Ileum (tissue), 1 donor: ENCODE results near the genes TRIM73 and CCL26.

- PRO-cap, result no peak
These were observed 19.4 kb downstream of the GTF2IRD1 start for GRCh38 chr7:74473166-74473538.

DNA sequence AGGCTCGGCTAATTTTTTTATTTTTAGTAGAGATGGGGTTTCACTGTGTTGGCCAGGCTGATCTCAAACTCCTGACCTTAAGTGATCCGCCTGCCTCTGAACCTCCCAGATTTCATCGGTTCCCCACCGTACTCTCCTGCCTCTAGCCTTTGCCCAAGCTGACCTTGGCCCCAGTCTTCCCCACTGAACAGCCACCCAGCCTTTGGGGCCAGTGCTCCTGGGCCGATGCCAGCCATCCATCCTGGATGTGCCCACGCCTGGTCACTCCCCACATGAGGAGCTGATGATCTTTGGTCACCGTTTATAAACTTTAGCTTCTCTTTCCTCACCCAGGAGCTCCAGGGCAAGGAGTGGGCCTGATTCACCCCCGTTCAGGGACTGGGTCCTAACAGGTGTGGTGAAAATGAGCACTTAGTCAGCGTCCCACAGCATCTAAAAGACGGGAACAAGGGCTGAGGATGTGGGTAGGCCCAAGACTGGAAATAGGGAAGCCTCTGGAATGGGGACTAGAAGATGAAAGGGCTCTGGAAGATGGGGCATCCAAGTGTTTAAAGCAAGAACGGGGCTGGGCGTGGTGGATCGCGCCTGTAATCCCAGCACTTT is 22.9 kb downstream of the GTF2IRD1 start:
- PRO-cap, result no peak

DNA sequence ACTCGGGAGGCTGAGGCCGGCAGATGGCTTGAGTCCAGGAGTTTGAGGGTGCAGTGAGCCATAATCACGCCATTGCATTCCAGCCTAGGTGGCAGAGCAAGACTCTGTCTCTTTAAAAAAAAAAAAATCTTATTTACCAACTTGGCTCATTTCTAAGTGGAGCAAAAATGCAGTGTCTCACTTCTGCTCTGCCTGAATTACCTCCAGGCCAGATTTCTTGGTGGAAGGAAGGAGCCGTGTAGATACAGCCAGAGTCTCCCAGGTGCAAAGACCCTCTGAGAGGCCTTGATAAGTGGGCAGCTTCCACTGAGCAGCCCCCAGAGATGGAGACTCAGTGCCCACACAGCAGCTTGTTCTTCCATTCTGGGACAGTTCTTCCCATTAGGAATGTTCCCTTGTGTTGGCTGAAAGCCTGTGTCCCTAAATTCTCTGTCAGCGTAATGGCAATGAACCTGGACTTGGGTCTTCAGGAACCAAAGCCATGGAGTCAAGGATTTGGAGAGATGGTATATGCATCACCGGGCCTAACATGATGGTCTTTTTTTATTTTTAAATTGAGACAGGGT is 30.1 kb downstream of the GTF2IRD1 start:
- PRO-cap, result no peak

- PRO-cap, result unidirectional peak, minus-strand start at chr7:74492771
These were observed 38.9 kb downstream of the GTF2IRD1 start for GRCh38 chr7:74492696-74492895.

DNA sequence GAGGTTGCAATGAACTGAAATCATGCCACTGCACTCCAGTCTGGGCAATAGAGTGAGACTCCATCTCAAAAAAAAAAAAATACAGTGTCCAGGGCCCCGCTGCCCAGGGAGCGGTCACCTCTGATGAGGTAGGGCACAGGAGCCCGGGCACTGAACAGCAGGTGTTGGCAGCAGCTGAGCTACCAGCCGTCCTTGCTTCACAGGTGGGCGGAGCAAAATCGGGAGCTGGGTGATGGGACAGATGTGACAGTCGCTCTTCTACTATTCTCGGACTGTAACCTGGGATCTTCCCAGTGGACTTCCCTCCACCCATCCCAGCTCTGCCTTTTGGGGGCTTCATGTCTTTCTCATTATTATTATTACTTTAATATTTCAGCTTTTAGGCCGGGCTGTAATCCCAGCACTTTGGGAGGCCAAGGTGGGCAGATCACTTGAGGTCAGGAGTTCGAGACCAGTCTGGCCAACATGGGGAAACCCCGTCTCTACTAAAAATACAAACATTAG is 49.4 kb downstream of the GTF2IRD1 start:
- PRO-cap, result no peak

DNA sequence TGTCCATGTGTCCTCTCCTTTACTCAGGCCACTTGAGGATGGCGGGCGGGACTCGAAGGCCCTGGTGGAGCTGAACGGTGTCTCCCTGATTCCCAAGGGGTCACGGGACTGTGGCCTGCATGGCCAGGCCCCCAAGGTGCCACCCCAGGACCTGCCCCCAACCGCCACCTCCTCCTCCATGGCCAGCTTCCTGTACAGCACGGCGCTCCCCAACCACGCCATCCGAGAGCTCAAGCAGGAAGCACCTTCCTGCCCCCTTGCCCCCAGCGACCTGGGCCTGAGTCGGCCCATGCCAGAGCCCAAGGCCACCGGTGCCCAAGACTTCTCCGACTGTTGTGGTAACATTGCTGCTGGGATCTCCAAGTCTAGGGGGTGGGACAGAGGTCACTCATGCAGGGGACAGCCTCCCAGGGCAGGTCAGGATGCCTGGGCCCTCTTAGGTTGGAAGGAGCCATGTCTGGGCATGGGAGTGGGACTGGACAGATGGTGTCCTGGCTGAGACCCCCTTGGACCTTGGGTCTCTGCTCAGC is 65.7 kb downstream of the GTF2IRD1 start:
- PRO-cap, result no peak

DNA sequence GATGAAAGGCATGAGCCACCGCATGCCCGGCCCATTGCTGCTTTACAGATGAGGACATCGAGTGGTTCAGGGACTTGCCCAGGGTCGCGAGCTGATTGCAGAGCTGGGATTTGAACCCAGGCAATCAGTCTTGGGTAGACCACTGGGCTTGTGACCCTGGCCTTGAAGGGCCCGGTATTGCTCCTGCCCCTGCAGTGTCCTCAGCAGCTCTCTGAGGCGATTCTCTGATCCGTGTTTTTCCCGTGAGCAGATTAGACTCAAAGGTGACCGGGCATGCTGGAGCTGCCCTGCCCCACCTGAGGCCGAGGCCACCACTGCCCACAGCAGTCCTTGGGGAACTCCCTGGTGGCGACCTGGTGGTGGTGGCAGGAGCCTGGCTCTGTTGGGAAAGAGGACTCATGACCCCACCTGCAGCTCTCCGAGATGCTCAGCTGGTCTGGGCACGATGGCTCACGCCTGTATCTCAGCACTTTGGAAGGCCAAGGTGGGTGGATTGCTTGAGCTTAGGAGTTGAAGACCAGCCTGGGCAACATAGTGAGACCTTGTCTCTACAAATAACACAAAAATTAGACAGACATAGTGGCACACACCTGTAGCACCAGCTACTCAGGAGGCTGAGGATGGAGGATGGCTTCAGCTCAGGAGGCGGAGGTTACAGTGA is 76.1 kb upstream of the GTF2I start:
- PRO-cap, result unidirectional peak, minus-strand start at position 213 of the sequence

DNA sequence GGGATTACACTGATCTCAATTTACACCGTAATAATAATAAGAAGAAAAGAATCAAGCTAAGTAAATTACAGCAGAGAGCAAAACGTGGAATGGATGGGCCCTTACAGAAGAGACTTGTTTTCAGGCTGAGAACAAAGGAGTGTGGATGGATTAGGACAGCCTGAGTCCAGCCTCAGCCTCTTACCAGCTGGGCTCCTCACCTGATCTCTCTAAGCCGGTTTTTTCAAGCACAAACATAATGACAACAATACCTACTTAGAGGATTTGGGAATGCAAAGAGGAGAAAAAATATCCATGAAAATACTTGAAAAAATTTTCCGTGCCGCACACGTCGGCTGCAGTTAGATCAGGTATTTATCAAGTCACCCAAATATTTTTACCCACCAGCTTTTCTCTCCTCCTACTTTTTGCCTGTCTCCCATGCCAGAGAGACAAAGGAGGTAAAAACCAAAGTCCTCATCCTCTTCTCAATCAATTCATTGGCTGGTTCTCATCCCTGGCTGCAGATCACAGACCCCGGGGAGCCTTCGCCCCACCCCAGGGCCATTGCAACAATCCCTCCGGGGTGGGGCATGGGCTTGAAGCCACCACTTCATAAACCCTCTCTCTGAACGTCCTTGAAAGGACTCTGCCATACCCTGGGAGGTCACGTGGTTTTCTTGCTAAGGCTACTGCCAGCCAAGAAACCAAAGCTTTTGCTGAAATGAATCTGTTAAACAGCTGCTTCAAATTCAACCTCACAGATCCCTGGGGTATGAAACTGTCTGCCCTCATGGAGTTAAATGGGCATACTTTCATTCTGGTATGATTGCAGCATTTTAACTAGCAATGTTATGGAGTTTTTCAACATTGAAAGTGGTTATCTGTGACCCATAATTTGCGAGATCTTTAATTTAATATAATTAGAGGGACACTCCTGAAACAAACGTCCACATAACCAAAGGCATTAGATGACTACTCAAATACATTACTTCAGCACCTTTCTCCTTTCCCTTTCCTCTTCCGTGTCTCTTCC is 29.6 kb upstream of the GTF2I start:
- PRO-cap, result no peak

DNA sequence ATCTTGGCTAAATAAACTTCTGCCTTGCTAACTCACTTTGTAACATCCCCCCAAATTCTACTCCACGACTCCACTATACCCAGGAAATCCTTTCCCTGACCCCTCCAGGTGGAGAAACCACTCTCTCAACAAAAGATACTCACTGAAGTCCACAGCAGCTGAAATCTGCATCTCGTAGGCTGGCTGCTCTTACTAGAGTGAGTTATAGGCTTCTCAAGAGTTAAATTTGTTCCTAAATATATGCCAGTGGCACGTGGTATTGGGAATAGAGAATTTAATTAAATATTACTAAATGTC is 1.6 kb upstream of the GTF2I start:
- PRO-cap, result no peak

DNA sequence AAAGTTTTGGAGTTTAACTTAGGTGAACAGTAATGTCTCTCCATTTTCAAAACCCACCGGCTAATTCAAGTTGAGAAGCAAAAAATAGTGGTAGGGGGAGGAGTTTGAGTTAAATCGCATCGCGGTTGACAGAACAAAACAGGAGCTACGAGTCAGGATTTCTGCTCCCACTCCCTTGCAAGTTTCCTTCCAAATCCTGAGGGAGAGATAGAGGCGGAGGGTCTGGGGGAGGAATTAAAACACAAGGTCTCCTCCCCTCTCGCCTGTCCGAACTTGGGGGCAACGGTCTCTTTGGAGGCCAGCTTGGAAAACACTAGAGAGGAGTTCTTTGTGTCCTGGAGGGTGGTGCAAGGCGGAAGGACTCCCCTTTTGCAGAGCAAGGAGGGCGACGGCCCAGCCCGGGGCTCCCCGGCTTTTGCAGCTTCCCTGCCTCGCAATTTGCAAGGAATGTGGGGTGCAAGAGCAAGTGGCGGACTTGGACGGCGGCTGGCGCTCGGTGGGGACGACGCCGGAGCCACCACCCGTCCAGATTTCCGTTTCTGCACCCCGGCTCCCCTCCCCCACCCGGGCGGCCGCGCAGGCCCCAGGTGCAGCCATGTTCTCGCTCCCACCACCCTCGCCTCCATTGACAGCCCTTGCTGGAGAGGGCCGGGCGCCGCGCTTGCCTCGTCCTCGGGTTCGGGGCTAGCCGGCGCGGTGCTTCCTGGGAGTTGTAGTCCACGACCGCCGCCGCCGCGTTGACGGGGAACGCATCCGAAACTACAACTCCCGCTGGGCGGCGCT is 492 bp upstream of the GTF2I start:
- PRO-cap, result bidirectional peak, plus-strand start outside the sequence, minus-strand start at position 627 of the sequence

DNA sequence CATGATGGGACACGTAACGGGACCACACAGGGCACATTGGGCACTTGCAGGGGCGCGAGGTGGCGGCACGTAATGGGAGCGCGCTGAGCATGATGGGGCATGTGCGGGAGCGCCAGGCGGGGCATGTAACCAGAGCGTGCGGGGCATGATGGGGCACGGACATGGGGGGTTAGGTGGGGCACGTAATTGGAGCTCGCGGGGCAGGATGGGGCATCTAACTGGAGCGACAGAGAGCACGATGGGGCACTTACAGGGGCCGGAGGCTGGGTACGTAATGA is at the start of gene TRIM73:
Gene TRIM73 (plus strand): TSS at position 86 of the 278 bp plus-strand sequence.
- PRO-cap, result no peak

- PRO-cap, result no peak
These were observed 33.7 kb downstream of the SPDYE5 start for GRCh38 chr7:75525690-75526282.

DNA sequence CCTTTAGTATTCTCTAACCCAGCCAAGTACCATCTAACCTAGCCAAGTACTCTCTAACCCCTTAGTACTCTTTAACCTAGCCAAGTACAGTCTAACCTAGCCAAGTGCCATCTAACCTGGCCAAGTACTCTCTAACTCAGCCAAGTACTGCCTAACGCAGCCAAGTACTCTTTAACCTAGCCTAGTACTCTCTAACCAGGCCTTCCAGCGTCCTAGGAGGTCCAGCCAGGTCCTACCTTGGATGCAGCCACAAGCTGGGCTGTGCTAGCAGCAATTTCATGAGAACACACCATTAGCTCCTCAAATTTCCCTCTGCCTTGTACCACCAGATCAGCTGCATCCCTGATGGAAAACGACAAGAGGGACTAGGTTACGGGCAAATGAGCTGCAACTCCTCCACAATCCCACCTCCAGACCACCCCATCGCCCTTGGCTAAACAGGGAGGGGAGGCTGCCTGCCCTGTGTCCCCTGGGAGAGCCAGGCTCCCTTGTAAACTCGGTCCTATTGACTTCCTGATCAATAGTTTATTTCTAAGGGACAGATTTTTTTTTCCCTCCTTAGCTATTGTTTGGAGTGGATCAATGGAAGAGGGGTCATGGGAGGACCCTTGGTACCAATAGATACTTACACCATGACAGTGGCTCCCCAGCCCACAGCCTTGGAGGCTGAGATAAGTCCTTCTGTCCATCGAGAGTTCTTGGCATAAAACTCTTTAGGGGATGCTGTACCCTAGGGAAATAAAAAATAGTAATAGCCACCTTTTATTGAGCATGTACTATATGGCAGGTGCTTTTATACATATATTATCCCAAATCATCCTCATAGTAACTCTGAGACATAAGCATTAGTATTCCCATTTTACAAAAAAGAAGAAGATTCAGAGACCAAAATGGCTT is 52.6 kb downstream of the SPDYE5 start:
- PRO-cap, result no peak

GRCh38 chr7:75649288-75650160 is 89.2 kb downstream of the HIP1 start:
- PRO-cap, result no peak

DNA sequence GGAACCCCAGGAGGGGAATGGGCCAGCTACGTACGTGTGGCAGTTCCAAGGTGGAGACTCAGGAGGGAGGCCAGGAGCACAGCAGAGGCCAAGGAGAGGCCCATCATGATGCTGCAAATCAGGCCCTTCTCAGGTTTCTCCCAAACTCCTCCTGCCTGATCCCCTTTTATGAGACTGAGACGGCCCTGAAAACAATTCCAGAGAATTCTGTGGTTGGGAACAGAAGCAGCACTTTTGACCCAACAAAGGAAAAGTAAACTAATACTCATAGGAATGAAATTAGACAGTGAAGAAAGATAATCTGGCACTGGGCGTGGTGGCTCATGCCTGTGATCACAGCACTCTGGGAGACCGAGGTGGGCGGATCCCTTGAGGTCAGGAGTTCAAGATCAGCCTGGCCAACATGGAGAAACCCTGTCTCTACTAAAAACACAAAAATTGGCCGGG is at the start of gene CCL26:
Gene CCL26 (minus strand): TSS at position 142 of the 447 bp plus-strand sequence.
- PRO-cap, result no peak

DNA sequence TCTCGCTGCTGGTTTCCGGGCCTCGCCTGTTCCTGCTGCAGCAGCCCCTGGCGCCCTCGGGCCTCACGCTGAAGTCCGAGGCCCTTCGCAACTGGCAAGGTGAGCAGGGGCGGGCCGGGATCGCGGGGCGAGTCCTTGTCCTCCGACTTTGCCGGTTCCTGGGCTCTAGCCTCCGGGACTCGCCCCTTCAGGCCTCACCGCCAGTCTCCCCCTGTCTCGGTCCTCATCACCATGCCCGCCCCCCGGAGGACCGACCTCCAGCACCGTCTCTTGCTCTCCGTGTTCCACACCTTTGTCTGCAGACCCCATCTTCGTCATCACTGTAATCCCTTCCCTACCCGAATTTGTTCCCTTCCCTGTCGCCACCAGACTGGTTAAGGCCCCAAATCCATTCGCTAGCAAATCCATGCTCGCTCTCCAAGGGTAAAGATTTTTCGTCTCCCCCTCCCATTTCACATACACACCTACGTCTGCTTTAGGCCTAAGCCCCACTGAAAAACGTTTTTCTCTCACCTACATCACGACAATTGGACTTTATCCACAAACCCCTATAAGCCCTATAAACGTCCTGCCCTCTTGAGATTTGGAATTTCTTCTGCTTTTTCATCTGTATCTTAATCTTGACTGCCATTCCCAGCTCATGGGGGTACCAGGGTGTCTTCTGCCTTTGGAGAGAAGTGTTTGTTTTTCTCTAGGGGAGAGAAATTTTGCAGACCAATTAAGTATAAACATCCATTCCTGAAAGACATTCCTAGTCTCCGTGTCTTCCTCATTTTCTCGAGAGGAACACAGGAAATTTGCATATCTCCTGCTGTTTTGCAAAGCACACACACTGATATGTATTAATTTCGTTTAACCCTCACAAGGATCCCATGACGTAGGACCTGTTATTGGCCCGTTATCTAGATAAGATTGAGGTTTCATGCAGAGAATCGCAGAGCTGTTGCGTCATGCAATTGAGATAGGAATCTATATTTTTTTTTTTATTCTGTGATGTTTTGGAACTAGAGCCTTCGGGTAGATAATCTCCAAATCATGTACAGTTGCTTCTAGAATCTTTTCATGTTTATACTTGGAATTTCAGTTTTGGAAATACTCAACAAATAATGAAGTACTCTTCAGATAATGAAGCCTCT is 696 bp downstream of the RHBDD2 start:
- PRO-cap, result no peak

DNA sequence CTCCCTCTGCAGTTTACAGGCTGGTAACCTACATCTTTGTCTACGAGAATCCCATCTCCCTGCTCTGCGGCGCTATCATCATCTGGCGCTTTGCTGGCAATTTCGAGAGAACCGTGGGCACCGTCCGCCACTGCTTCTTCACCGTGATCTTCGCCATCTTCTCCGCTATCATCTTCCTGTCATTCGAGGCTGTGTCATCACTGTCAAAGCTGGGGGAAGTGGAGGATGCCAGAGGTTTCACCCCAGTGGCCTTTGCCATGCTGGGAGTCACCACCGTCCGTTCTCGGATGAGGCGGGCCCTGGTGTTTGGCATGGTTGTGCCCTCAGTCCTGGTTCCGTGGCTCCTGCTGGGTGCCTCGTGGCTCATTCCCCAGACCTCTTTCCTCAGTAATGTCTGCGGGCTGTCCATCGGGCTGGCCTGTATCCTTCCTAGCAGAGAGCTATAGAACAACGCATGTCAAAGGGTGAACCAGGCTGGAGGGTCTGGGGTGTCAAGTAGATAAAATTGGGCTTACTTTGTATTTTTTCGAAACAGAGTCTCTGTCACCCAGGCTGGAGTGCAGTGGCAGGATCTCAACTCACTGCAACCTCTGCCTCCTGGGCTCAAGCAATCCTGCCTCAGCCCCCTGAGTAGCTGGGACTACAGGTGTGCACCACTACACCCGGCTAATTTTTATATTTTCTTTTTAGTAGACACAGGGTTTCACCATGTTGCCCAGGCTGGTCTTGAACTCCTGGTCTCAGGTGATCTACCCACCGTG is 3.2 kb downstream of the RHBDD2 start:
- PRO-cap, result no peak

DNA sequence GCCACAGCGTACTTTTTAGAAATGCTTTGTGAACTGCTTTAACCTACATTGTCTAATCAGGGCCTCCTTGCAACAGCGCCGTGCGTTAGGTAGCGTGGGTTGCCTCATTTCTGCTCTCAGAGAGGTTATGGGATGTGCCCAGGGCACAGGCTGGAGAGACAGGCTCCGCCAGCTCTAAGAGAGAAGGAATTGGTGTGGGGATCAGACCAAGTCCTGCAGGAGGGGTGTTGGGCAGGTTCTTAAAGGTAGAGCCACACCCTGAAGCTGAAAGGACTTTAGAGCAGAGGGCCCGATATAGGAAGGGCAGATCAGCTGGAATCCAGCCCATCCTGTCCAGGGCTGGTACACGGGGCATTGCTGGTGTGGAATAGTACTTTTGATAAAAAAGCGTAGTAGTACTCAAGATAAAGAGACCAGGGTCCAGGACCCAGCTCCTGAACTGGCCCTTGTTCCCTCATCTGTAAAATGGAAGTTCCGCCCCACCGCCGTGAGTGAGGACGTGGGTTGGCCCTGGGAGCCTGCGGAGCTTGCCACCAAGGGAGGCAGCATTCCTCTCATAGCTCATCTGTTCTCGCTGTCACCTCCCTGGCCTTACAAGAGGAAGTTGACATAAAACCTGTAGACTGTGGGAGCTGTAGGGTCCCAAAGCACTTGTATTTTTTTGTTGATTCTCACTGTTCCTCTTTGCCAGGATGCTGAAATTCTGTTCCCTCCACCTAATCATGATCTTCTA is 37.2 kb downstream of the TMEM120A start:
- PRO-cap, result bidirectional peak, plus-strand start at position 119 of the sequence, minus-strand start at position 215 of the sequence

- PRO-cap, result no peak
These were observed 598 bp downstream of the MDH2 start for GRCh38 chr7:76048204-76049203.

- PRO-cap, result no peak
These were observed 24.6 kb downstream of the HSPB1 start for GRCh38 chr7:76326663-76327937.